ENCODE measurements around a stretch of chr5.

- PRO-cap, 2 experiments: no peak in any of the 2 experiments
These were observed 649 bp downstream of the LOX start for GRCh38 chr5:122077468-122077751.

DNA sequence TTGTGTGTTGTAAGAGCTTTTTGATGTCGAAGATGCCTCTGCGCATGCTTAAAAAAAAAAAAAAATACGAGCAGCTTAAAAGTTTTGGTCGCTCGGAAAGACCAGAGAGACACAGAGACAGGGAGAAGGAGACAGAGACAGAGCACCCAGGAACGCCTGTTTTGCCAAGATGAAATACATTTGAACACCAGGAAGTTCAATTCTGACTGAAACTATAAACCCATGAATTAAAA lies 2.7 kb upstream of the ZNF474 start:
- PRO-cap, 2 experiments: no peak in any of the 2 experiments

GRCh38 chr5:122469527-122470017 lies 157.5 kb downstream of the SNCAIP start:
- PRO-cap, 2 experiments: no peak in any of the 2 experiments

GRCh38 chr5:123035651-123036321 lies 739 bp downstream of the PPIC start:
- PRO-cap, 2 experiments: peak in 2 of 2 experiments; most common plus-strand start chr5:123036177 (in 2); most common minus-strand start chr5:123035929 (in 1)

DNA sequence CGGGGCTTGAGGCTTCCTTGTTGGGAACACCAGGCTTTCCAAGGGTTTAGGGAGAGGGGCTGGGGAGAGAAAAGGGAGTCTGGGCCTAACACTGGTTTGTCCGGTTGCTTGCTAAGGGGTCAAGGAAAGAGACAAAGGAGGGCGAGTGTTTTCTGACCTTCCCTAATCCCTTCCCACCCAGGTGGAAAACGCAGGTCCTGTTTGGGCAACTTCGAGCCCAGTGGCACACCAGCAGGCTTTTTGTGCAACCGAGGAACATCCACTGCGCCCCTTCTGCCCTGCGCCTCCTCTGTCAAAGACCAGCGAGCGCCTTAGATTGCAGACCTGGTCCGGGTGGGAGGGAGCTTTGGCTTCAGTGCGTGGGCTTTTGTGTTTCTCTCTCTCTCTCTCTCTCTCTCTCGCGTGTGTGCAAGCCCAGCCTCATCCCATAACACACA lies 5.0 kb downstream of the PRDM6 start:
- PRO-cap, 2 experiments: no peak in any of the 2 experiments

DNA sequence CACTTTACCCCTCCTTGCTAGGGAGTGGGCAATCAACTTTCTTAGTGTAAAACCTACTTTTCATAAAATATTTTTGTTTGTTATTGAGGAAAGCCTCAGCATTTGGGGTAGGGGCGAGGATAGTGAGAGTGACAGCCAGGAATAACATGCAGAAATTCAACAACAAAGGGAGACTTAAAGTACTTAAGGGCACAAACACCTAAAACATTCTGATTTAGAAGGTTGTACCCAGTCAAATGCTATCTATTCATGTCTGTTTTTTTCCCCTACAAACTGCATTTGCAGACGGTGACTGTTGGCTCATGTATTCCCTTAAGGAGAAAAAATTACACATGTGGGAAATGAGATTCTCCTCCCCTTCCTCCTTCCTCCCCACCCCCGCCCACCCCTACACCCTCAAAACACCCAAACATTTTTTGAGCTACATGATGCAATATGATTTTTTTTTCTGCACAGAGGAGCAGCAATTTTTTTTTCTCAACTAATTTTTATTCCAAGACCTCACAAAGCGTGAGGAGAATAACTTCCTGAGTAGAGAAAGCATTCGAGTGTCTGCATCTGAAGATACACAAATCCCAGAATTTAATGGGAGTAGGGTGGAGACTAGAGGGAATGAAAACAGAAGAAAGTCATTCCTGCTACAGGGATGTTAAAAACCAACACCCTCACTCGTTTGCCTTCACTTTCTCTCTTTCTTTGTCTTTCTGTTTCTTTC lies 118.0 kb downstream of the PRDM6 start:
- PRO-cap, 2 experiments: no peak in any of the 2 experiments

DNA sequence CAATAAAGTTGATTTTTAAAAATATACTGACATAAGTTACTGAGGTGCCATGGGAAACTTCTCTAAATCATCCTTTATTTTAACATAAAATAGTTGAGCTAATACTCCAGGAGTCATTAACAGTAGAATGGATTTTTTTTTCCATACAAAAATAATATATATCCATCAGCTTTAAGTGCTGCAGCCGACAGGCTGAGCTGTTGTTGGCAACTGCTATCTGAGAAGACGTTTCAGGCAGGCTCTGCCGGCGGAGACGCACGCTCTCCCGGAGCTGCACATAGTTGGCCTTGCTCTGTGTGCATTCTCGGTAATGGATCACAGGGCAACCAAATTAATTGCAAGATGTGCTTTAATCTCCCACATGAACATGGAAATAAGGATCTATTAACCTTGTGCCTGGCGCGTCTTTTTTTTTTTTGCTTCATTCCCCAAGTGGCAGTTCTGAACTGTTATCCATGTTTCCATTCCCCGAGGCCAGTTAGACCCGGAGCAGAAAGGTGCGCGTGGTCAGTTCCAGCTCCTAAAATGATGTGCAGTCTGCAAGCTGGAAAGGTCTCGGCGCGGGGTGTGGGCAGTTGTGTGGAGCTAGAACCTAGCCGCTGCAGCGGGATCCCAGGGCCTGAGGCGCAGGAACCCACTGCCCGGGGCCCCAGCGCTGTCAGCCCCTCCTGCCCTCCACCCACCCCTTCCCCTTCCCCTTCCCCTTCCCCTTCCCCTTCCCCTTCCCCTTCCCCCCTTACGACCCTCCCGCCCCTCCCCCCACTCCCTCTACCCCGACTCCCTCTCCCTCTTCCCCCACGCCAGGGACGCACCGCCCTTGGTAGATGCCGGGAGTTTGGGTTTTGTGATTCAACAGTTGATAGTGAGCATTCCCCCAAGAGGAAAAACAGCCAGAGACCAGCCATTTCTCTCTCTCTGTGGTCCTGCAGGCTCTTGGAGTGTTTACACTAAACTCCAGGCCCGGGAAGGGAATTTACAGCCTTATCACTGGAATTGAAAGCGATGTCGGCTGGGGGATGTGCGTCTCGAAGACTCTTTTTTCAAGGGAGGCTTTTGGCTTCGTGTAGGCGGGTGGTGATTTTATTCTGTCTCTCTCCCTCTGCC lies 137.9 kb downstream of the CEP120 start:
- PRO-cap, 2 experiments: no peak in any of the 2 experiments

DNA sequence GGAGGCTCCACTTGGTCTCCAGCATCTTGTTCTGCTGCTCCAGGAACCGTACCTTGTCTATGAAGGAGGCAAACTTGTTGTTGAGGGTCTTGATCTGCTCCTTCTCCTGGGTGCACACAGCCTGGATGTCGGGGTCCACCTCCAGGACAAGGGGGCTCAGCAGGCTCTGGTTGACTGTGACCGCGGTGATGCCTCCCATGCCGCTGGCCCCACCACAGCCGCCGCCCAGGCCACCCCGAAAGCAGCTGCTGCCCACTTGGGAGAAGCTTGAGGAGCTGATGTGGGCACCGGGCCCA lies 21.3 kb downstream of the CEP120 start:
- PRO-cap, 2 experiments: no peak in any of the 2 experiments

GRCh38 chr5:123548272-123549018 lies 36.5 kb downstream of the CSNK1G3 start:
- PRO-cap, 2 experiments: no peak in any of the 2 experiments

DNA sequence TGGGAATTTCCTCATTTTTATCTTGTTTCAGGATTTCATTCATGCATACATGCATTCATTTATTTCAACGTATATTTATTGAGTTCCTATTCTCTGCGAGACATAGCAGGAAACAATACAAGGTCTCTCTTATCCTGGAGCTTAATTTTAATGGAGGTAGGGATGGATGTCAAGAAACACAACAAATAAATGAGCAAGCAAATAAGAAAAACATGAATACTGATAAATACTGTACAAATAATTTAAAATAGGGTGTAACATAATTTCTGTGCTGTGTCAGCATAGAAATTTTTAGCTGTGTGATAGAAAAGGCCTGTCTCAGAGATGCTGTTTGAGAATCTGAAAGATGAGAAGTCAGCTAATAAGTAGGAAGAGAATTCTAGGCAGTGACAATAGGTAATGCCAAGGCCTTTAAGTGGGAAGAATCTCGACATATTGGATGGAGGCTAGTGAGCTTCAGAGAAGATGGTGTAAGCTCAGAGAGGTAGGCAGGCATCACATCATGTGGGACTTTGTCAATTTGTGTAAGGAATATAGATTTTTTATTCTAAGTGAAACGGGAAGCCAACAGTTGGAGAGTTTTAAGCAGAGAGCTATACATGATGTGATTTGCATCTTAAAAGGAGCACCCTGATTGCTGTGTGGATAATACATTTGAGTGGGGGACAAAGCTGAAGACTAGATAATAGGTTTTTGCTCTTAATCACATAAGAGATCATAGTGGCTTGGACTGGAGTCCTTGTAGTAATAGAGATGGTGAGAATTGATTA lies 91.6 kb downstream of the CSNK1G3 start:
- PRO-cap, 2 experiments: no peak in any of the 2 experiments

GRCh38 chr5:123916416-123917079 lies 404.6 kb downstream of the CSNK1G3 start:
- PRO-cap, 2 experiments: no peak in any of the 2 experiments

DNA sequence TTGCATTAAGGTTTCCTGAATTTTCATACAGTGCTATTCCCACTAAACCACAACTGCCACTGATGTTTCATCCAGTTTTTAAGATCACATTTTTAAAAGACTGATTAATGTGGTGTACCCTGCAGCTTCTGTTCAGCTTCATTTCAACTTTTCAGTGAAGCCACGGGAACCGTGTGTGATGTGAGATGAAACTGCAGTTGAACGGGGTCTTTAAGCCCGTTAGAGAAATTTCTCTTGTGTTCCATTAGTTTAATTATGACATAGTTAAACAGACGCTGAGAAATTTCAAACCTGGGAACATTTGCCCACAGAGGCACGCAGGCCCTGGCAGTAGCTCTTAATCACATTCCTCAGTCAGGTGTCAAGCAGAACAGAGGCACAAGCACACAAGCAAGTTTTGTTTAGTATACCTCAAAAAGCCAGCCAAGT lies 147.1 kb downstream of the ZNF608 start:
- PRO-cap, 2 experiments: no peak in any of the 2 experiments

- PRO-cap, 2 experiments: no peak in any of the 2 experiments
These were observed 90.4 kb downstream of the ZNF608 start for GRCh38 chr5:124655852-124656658.

GRCh38 chr5:124744279-124745305 lies 1.8 kb downstream of the ZNF608 start:
- PRO-cap, 2 experiments: peak in 2 of 2 experiments; most common plus-strand start chr5:124744588 (in 1); most common minus-strand start chr5:124744526 (in 2)

- PRO-cap, 2 experiments: peak in 1 of 2 experiments; most common minus-strand start chr5:124749368 (in 1)
These were observed 2.8 kb upstream of the ZNF608 start for GRCh38 chr5:124749080-124749773.

DNA sequence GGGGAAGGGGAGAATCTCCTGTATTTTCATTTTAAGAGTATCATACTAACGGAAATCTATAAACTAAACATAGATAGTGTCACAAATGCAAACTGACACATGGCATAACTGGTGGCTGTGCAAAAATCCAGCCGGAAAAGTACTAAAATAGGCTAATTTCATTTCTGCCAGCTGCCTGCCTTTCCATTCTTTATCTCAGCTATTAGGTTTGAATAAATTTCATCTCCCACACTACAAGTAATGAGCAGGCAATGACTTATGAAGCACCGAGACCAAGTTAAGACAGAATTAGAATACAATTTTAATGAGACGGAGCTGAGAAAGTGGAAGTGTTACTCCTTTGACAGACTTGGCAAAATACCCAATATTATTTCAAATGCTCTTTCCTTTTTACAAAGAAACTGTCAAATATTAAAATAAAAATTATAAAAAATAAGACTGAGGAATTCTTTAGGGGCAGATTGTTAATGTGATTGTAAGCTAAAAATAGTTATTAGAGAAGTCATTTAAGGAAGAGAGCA lies 258.9 kb upstream of the ZNF608 start:
- PRO-cap, 2 experiments: no peak in any of the 2 experiments

DNA sequence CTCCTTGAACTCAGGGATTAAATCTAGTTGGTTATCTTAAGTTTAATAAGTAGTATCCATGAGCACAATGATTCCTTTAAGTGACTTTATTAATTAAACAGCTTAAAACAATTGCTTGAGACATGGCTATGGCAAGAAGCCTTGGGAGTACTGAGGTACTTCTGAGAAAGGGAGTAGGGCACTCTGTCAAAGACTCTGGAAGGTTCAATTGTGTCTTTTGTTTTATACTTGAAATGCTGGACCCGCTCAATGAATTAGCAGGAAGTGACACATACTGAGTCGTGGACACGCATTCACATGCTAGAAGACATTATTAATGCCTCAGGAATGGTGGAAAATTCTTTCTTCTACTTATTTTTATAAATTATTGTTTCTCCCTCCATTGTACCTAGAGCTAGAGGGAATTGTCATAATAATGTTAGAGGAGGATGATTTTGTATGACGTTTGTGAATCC lies 347.3 kb upstream of the ZNF608 start:
- PRO-cap, 2 experiments: no peak in any of the 2 experiments

- PRO-cap, 2 experiments: peak in 2 of 2 experiments; most common minus-strand start chr5:125225556 (in 2)
These were observed 478.9 kb upstream of the ZNF608 start for GRCh38 chr5:125225401-125225641.

GRCh38 chr5:125277549-125277998 lies 531.1 kb upstream of the ZNF608 start:
- PRO-cap, 2 experiments: no peak in any of the 2 experiments

DNA sequence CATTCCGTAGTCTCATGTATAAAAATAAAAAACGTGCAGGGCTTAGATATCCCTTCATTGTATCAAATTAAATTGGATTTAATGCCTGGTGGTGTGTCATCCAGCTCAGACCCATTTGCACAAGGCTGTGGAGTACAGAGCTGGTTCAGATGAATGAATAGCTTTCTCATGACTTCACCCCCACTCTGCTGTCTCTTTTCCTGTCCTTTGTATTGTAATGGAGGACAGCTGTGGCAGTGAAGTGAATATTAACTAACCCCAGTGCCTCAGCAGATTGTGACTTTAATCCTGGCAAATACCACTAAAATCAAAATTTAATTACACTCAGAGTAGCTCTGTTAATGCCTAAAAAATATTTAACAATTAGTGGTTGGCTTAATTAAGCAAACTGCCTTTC lies 626.6 kb upstream of the ZNF608 start:
- PRO-cap, 2 experiments: no peak in any of the 2 experiments

Measured in right ventricle myocardium (tissue), 1 donor.